SK-N-DZ (cell line): Measurements from ENCODE around the gene PRR15.

DNA sequence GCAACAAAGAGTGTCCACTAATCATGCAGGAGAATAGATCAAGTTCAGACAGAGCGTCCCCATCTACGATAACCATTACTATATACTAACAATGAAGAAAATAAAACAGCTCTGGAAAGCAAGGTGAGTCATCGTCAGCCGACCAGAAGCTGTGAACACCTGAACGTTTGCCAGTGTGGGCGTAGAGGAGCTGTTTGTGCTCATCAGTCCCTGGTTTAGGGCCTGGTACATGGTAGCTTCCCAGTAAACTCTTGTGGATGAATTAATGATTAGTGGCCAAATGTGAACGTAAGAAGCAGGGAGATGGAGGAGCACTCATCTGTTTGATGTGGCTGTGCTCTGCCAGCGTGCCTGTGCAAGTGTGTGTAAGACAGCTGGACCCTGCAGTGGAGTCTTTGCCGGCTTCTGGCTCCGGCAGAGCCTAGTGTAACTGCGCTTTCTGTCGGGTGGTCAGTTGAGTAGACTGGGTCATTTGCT lies 180.8 kb downstream of the EVX1 start:
RAMPAGE:
- cytosol, long total RNA, result no peak
- nucleus, long total RNA, result no peak

DNA sequence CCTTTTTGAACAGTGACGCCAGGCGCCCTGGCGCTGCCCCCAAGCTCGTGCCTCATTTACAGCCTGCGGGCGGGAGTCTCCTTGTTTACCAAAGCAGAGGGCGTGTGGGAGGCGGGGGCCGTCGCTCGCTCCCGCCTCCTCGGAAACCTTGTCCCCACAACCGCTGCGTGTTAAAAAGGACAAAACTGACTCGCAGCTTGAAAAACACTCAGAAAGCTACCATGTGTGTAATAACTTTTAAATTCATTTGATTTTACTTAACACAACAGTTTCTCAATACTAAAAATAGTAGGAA lies 329 bp upstream of the HIBADH start:
RAMPAGE:
- cytosol, long total RNA, result no peak
- nucleus, long total RNA, result no peak

RAMPAGE:
- cytosol, long total RNA, result no peak
- nucleus, long total RNA, result no peak
These were observed 161.4 kb downstream of the TAX1BP1 start for GRCh38 chr7:27901217-27901975.

DNA sequence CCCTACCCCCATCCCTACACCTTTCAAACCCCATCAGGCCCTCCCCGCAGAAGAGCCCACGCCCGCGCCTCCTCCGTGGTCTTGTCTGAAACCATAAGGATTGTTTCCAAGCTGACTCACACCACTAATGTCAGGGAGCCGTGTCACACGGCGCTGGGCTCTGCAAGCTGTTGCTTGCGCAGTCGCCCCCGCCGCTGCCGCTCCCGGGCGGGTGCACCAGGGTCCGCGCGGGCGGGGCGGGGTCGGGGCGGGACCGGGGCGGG lies 3.4 kb upstream of the CREB5 start:
RAMPAGE:
- cytosol, long total RNA, result no peak
- nucleus, long total RNA, result no peak

DNA sequence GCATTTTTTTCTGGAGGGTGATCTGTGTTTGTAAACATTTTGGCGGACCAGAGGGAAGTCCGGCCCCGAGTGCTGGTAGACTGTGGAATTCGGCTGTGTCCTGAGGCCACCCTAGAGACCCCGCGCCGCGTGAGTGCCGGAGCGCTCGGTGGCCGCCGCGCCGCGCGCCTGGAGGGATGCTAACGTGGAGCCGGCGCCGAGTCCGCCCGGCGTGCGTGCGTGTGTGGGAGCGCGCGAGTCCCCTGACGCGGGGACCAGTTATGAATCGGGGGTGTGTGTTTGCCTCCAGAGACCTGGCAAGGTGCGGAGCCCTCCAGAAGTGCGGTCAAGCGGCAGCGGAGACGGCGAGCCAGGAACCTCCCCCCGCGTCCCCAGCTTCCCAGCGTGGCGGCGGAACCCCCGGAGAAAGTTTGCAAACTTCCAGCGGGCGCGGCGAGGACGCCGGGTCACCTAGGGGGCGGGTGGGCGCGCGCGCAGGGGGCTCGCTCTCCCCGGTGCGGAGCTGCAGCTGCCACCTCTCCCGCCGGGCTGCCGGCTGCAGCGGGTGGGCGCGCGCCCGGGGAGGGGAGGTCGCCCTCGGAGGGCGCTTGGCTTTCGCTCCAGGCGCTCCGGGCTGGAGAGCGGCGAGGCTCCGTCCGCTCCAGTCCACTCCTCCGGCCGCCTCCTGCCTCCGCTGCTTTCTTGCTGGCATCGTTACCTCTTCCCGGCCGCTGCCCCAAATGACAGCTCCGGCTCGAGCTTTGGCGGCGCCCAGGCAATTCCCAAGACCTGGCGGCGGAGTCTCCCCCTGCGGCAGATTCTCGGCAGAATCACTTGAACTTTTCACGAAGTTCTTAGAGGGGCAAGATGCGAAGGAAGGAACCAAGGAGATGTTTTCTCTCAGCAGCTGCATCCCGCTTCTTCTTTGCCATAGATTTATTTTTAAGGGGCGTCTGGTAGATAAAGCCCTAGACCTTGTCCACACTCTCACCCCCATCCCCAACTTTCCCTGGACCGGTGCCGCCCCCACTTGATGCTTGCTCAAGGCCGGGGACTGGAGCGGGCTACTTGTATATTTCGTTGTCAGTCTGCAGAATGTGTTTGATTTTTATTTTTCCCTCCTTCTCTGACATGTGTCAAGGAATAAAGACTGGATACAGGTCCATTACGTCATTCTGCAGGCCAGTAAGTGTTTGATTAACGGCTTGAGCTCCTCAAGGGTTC lies 2.3 kb upstream of the CREB5 start:
RAMPAGE:
- cytosol, long total RNA, result no peak
- nucleus, long total RNA, result no peak

GRCh38 chr7:28619234-28619683 lies 206.9 kb downstream of the CREB5 start:
RAMPAGE:
- cytosol, long total RNA, result no peak
- nucleus, long total RNA, result no peak

DNA sequence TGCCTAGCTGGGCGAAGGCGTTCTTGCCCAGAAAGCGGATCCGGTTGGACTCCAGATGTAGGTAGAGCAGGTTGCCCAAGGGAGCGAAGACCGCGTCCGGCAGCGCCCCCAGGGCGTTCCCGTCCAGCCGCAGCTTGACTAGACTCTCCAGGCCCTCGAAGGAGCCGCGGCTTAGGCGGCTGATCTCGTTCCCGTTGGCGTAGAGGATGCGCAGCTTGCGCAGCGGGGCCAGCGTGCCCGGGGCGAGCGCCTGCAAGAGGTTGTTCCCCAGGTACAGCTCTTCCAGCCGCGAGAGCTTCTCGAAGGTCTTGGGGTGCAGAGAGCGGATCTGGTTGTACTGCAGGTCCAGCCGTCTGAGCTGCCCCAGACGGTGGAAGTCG lies 703 bp downstream of the TRIL start:
RAMPAGE:
- cytosol, long total RNA, result no peak
- nucleus, long total RNA, result no peak

DNA sequence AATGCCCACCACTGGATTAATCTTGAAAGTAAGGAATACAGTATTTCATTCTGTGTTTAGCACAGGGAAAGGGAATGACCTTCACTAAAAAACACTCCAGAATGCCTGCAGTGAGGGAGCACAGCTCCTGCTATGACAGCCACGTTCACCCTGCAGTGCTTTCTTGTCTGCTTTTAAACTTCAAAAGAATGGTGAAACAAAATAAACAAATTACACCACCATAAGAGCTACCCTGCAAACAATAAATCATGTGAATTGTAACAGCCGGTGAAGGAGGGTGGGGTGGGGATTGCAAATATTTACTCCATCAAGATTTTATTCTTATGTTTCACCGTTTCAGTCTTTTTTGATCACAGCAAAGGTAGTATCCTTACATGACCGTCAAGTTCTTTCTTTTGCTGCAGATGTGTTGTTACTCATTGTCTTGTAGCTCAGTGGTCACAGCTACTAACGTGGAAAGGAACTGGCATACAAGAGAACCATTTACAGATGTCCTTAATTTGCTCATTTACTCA lies 4.2 kb upstream of the CHN2 start:
RAMPAGE:
- cytosol, long total RNA, result no peak
- nucleus, long total RNA, result no peak

RAMPAGE:
- cytosol, long total RNA, result no peak
- nucleus, long total RNA, result no peak
These were observed 1.4 kb upstream of the CHN2 start for GRCh38 chr7:29193187-29193478.

DNA sequence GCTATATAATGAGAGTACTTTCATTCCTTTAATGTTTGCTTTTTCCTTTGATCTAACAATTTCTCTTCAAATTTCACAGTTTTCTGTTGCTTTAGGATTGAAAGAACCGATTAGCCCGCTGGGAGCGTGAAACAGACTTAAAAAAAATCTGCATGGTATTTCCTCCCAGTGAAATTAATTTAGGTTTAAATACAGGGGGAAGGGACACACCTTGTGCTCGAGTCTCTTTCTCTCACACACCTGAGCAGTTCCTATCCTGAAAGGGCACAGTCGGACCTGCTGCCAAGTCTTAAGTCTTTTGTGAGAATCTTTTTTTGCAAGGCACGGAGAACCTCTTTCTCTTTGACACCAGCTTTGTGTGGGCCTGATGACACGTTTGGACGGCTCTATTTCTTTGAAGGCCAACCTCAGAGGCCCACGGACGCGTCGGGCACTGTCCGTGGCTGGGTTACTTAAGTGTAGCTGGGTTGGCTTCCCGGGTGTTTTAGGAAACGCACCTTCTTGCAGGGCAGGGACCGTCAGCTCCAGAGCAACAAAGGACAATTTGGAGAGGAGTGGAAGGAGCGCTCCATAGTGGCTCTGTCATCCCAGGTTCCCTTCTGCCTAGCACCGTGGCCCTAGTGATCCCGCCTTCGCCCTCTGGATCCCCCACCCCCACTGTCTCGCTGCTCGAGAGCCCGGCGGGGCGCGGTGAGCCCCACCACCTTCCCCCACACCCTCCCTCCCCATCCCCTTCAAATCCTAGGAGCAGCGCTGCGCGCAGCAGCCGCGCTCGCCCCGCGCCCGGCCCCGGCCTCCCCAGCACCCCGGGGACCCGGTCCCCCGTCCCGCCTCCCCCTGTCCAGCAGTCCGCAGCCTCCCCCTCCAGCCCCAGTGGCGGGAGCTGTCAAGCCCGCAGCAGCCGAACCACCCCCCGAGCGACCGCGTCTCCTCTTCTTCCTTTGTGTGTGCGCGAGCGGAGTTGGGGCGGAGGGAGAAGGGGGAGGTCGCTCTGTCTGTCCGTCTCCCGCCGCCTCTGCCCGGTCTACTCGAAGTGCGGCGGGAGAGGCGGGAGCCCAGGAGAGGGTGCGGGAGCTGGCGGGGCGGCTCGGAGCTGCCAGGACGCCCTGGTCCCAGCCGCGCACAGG lies 733 bp upstream of the CHN2 start:
RAMPAGE:
- cytosol, long total RNA, result no peak
- nucleus, long total RNA, result no peak

DNA sequence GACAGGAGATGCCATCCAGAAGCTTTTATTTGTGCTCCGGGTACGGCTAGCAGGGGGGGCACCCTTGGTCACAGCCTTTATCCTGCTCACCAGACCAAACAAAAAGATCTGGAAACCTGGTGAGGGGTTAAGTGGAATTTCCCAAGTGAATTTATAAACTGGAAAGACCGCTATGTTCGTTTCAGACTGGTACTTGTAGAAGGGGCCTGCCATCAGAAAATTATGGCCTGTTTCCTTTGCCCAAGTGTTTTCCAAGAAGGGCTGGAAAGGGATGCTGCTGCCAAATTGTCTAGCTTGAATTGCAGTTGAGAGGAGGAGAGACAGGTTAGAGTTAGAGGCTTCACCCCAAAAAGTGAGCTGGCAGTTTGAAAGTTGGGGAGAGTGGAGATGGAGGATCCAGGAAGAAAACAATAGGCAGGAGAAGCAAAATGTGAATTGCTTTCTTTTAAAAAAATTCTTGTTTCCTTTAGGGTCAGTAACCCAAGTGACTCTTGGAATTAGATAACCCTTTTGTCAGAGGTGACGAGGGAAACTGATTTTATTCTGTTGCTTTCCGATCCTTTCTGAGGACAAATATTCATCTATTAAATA lies 82.7 kb upstream of the PRR15 start:
RAMPAGE:
- cytosol, long total RNA, result no peak
- nucleus, long total RNA, result no peak

DNA sequence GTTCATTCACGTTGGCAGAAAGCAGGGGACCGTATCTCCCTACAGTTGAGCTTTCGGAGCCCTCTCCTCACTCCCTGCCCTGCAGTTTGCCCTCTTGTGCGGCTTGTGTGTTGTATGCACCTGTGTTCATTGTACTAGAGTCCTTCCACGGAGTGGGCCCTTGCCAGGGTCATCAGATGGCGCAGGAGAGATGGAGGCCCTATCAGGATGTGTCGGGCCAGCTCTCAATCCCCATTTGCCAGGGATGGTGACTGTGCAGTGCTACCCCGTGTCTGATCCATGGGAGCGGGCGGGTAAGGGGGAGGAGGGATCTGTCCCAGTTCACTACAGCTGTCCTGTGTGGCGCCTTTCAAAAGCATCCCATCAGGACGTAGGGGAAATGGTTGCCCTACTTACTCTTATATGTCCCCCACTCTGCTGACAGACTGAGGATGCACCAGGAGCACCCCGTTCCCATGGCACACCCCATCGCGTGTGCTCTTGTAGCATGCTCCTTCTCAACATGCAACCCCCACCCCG lies 77.3 kb upstream of the PRR15 start:
RAMPAGE:
- cytosol, long total RNA, result no peak
- nucleus, long total RNA, result no peak

RAMPAGE:
- cytosol, long total RNA, result no peak
- nucleus, long total RNA, result no peak
These were observed at the start of gene PRR15 for GRCh38 chr7:29563534-29564459. Gene PRR15 (plus strand): TSS chr7:29563835.

DNA sequence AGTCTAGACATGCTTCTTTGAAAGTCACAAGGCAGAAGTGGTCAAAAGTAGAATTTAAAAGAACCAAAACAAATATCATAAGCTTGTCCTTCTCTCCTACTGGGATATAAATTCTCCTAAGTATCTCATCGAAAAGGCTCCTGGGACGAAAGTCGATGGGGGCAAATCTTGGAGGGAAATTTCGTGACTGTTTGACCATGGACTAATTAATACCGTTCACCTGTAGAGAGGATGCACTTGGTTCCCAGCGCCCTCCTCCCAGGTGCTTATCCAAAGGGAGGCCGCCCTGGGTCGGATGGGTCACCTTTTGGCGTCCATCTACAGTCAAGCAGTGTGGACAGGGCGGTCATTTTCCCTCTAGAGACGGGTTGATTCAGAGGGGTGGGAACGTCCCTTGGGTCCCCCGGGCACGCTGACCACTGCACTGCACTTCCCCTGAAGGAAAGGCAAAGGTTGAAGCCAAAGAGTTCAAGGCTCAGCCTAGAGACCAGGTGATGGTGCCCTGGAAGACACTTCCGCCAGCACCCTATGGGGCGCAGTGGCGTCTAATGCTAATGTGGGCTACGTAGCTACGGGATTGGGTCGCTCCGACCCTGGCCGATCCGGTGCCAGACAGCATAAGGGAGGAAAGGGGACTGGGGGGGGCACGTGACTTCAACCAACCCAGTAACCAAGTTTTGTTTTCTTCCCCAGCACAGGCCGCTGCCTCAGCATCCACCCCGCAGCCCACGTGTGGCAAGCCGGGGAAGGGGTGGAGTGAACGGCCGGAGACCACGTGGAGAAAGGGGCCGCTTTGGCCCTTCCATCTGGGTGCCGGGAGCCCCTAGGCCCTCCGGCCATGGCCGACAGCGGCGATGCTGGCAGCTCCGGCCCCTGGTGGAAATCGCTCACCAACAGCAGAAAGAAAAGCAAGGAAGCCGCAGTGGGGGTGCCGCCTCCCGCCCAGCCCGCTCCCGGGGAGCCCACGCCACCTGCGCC lies 2.1 kb downstream of the PRR15 start:
RAMPAGE:
- cytosol, long total RNA, result no peak
- nucleus, long total RNA, result no peak

RAMPAGE:
- cytosol, long total RNA, result no peak
- nucleus, long total RNA, result no peak
These were observed 44.3 kb downstream of the PRR15 start for GRCh38 chr7:29607918-29608291.

DNA sequence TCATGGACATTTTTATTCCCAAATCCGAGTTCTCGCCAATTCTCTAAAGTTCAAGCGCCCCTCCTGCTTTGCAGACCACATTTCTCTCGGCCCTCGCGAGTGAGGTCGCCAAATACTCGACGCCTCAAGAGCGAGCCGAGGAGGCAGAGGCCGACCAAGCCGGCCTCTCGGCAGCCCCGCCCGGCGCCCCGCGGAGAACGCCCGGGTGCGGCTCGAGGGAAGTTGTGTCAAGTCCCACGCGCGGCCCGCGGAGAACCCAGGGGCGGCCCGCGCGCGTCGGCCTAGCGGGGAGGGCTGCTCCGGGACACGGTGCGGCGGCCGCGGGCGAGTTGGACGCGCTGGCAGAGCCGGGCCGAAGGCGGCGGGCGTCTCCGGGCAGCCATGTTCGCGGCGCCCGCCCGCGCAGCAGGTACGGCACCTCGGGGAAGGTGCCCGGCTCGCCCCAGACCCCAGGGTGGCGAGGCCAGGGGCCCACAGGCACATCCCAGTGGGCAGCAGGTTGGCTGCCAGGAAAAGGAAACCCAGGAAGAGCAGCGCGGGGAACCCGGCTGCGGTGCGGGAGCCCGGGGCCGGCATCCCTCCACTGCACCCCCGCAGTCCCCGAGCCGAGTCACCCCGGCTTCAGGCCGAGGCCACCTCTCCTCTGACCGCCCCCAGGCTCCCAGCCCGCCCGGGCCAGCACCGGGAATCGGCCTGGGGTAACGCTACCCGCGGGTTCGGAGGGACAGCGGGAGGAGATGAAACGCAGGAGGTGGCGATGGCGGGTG lies 602 bp downstream of the SCRN1 start:
RAMPAGE:
- cytosol, long total RNA, result no peak
- nucleus, long total RNA, result no peak

RAMPAGE:
- cytosol, long total RNA, result no peak
- nucleus, long total RNA, result no peak
These were observed 1.5 kb downstream of the PLEKHA8 start for GRCh38 chr7:30029624-30030279.

GRCh38 chr7:30145625-30146721 lies 11.2 kb downstream of the MTURN start:
RAMPAGE:
- cytosol, long total RNA, result no peak
- nucleus, long total RNA, result no peak

RAMPAGE:
- cytosol, long total RNA, result no peak
- nucleus, long total RNA, result no peak
These were observed 28.6 kb downstream of the MTURN start for GRCh38 chr7:30163300-30163882.

RAMPAGE:
- cytosol, long total RNA, result no peak
- nucleus, long total RNA, result no peak
These were observed 75.2 kb downstream of the NOD1 start for GRCh38 chr7:30403348-30403853.